Upper lobe of left lung (tissue), 5 donors: ENCODE measurements around the genes APBB1, RRP8 and OR2D3.

GRCh38 chr11:6418071-6419329, at the start of gene APBB1:
Gene APBB1 (minus strand): TSS chr11:6419094.
- PRO-cap, 2 experiments: peak in 2 of 2 experiments; most common plus-strand start chr11:6419150 (in 2); most common minus-strand start chr11:6419079 (in 2)
- RAMPAGE, long total RNA, 4 experiments: start-site peak on the minus strand in 4 of 4 experiments, at chr11:6419060-6419109 at its widest, 50 to 167 reads per replicate

GRCh38 chr11:6438940-6439496, 1.8 kb downstream of the HPX start:
- PRO-cap, 2 experiments: no peak in any of the 2 experiments
- RAMPAGE, long total RNA, 4 experiments: no peak in any of the 4 experiments

- PRO-cap, 2 experiments: no peak in any of the 2 experiments
- RAMPAGE, long total RNA, 4 experiments: start-site peak on the minus strand in 1 of 4 experiments, at chr11:6598120-6598417 at its widest, 18 reads per replicate
Observed at GRCh38 chr11:6597947-6599149, 5.1 kb downstream of the RRP8 start.

DNA sequence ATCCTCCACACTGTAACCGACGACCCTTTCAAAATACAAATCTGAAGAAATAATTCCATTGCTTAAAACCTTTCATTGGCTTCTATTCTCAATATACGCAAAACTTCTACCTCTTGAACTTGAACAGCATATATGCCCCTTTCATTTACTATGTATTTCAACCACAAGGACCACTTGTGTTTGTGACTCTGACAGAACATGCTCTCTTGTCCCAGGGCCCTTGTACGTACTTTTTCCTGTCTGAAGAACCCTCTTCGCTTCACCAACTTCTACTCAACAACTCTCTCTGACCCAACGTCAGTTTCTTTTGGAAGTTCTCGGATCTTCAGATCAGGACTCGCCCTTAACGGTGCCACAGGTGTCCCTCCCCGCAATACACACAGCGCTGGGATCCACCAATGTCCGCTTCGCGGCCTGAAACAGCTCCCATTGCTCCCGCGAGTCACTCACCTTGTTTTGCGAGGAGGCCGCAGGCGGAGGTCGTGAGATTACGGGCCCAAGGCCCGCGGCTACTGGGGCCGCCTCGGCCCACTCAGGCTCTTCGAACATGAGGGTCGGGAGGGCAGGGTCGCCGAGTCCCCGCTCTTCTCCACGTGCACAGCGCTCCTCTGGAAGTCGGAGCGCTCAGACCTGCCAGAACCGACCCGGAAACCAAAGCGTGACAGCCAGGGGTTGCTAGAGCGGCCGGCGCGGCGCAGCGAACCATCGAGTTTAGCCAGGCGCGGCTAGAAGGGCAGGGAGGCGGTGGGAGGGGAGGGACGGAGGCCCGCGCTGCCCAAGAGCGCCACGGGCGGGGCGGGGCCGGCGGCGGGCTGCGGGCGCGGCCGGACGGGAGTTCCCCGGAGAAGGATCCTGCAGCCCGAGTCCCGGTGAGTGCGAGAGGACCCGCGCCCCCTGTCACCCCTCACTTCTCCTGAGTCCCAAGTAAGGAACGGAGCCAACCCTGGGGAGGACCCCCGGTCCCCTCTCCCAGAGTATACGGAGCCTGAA, at the start of gene RRP8:
Gene RRP8 (minus strand): TSS at position 663 of the 990 bp plus-strand sequence.
- PRO-cap, 2 experiments: peak in 2 of 2 experiments; most common plus-strand start position 454 of the sequence (in 1); most common minus-strand start position 713 of the sequence (in 2)
- RAMPAGE, long total RNA, 4 experiments: start-site peak on the plus strand in 4 of 4 experiments, centred at positions 830 to 838 of the sequence, 309 to 1,444 reads per replicate; start-site peak on the minus strand in 4 of 4 experiments, centred at positions 631 to 651 of the sequence, 115 to 399 reads per replicate

DNA sequence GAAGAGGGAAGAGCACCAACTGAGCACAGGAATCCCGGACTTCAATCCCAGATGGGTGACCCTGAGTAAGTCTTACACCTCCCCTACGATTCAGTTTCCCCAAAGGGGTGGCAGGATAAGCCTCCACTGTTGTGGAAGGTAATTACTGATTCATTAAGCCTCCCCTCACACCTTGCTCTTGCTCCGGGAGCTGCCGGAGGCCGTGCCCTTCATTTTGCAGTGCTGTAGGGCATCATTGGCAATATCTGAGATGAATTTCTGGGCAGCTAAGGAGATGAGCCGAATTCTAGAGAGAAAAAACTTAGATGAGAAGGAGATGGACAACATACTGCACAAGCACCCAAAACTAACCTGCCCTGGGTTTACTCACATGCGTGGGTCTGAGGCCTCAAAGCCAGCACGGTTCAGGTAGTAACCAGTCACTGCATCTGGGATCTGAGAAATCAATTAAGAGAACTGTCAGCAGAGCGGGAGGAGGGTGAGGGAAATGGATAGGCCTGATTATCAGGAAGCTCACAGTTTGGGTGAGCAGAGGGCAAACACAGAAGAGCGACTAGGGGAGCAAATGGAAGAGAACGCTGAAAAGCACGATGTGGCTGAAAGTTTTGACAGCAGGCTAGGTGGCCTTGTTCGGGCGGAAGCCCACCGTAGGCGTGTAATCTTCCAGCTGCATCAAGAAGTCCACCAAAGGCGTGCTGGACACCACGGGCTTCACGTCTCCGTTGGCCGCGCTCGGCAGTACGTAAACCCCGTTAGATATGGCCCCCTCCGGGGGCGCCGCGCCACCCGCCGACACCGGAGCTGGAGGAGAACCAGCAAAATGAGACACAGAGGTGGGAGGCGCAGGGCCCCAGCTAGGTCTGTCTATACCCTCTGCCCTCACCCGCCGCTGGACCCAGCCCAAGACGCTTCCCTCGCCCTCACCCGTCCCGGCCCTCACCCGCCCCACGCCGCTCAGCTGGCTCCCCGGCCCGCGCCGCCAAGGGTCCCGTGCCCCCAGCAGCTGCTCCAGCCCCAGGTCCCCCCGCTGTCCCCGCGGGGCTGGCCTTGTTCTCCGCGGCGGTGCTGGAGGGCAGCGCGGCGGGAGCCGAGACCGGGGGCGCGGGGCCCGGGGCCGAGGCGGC, 636 bp downstream of the TAF10 start:
- PRO-cap, 2 experiments: no peak in any of the 2 experiments
- RAMPAGE, long total RNA, 4 experiments: no peak in any of the 4 experiments

- PRO-cap, 2 experiments: peak in 1 of 2 experiments; most common plus-strand start chr11:6647065 (in 1); most common minus-strand start chr11:6646728 (in 1)
- RAMPAGE, long total RNA, 4 experiments: no peak in any of the 4 experiments
Observed at GRCh38 chr11:6646588-6647890, 8.6 kb downstream of the DCHS1 start.

GRCh38 chr11:6920557-6921289, at the start of gene OR2D3:
Gene OR2D3 (plus strand): TSS chr11:6921002.
- PRO-cap, 2 experiments: no peak in any of the 2 experiments
- RAMPAGE, long total RNA, 4 experiments: no peak in any of the 4 experiments

- PRO-cap, 2 experiments: no peak in any of the 2 experiments
- RAMPAGE, long total RNA, 4 experiments: no peak in any of the 4 experiments
Observed at GRCh38 chr11:7256755-7257467, 5.2 kb downstream of the SYT9 start.

DNA sequence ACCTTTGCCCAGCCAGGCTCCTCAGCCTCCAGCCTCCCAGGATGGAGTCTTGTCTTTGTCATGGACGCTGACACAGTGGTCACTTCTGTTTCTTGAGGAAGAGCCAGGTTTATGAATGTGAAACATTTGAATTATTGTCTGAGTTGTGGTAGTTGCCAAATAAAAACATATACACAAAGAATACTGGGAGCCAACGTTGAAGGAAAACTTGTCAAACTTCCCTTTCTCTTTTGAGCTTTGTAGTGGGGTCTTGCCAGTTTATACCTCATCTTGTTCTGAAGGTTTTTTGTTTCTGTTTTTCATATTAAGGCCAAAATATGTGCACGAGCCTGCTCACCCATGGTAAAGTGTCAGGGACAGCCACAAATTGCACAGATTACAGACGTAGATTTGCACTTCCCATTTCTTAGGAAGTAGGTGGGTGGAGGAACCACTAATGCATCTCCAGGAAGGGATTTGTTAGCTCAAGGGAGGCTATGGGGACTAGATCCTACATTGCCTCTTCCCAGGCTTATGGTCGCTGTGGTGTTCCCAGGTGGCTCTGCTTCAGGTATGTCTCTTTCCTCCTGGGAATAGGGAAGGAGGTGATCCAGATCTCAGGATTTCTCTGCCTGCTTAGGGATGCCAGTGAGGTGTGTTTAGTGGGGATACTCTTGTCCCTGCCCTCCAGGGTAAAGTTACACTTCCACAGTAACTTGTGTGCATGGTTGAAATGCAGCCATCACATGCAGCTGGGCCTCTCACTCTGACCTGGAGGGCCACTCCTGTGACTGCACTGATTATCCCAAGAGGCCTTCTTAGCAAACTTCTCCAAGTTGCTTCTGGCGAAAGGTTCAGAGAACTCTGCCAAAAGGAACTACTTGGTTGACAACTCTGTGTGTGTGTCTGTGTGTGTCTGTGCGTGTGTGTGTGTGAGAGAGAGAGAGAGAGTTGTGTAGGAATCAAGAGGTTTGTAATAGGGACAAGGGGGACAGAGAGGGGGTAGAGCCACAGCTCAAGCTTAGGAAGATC, 9.7 kb downstream of the PPFIBP2 start:
- PRO-cap, 2 experiments: no peak in any of the 2 experiments
- RAMPAGE, long total RNA, 4 experiments: no peak in any of the 4 experiments

GRCh38 chr11:7665695-7666043, 7.6 kb downstream of the CYB5R2 start:
- PRO-cap, 2 experiments: no peak in any of the 2 experiments
- RAMPAGE, long total RNA, 4 experiments: no peak in any of the 4 experiments

DNA sequence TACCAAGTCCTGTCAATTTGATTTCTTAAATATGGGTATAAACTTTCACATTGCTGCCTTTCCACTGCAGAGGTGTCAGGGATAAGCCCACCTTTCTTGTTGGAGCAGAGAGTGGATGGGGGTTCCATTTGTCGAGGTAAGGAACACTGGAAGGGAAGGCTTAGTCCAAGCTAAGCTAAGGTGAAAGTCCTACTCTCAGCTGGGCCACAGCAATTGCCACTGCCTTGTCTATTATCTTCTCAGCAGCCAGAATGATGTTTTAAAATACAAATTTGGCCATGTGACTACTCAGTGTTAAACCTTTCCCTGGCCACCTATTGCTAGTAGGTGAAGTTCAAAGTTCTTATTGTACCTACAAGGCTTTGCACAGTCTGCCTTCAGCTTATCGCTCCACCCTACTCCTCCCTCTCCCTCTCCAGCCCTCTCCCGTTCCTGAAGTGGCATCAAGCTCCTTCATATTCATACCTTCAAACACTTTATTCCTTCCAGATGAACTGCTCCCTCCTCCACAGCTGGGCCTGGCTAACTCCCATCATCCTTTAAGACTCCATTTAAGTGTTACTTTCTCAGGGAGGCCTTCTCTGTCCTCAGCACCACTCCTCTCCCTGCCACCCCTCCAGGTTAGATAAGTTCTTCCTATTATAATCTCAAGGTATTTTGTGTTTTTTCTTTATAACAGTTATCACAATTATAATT, 37.3 kb downstream of the OR10A6 start:
- PRO-cap, 2 experiments: no peak in any of the 2 experiments
- RAMPAGE, long total RNA, 4 experiments: no peak in any of the 4 experiments

DNA sequence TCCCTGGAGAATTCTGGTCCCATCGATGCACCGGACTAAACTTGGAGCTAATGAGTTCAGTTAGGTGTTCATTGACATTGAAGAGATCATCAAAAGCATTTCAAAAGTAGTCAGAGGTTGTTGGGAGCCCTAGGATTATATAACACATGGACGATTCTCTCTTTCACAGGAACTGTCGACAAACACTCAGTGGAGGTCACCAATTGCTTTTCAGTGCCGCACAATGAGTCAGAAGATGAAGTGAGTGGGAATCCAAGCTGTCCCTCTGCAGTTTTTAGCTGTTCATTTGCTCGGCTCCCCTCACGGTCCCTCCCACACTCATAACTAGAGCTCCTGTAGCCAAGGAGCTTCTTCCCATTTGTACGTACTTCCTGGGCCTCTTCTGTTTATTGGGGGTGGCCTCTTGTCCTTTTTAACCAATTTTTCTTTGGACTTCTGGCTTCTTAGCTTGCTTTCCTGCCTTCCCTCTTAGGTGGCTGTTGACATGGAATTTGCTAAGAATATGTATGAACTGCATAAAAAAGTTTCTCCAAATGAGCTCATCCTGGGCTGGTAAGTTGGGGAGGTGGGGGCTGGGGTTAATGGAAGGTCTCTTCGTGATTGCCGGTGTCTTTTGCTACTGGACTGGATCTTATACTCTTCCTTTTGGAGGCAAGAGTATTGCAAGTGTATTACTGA, 4.6 kb downstream of the EIF3F start:
- PRO-cap, 2 experiments: no peak in any of the 2 experiments
- RAMPAGE, long total RNA, 4 experiments: no peak in any of the 4 experiments

DNA sequence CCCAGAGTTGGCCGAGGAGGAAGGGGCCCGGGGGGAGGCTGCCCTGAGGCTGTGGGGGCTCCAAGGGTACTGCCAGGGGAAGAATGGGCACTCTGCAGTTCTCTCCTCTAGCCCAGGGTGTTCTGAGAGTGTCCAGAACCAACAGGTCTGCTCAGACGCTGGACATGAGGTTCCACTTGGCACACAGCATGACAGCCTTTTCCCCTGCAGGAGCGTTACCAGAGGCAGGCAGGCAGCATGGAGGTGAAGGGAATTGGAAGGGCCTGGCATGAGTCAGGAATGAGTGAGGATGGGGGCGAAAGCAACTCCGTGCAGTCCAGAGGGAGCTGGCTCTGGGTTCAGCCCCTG, 15.0 kb upstream of the TUB start:
- PRO-cap, 2 experiments: no peak in any of the 2 experiments
- RAMPAGE, long total RNA, 4 experiments: no peak in any of the 4 experiments

GRCh38 chr11:8206152-8206668, 37.4 kb upstream of the RIC3 start:
- PRO-cap, 2 experiments: no peak in any of the 2 experiments
- RAMPAGE, long total RNA, 4 experiments: no peak in any of the 4 experiments

- PRO-cap, 2 experiments: no peak in any of the 2 experiments
- RAMPAGE, long total RNA, 4 experiments: no peak in any of the 4 experiments
Observed at GRCh38 chr11:8384027-8384732, 120.5 kb upstream of the LMO1 start.

DNA sequence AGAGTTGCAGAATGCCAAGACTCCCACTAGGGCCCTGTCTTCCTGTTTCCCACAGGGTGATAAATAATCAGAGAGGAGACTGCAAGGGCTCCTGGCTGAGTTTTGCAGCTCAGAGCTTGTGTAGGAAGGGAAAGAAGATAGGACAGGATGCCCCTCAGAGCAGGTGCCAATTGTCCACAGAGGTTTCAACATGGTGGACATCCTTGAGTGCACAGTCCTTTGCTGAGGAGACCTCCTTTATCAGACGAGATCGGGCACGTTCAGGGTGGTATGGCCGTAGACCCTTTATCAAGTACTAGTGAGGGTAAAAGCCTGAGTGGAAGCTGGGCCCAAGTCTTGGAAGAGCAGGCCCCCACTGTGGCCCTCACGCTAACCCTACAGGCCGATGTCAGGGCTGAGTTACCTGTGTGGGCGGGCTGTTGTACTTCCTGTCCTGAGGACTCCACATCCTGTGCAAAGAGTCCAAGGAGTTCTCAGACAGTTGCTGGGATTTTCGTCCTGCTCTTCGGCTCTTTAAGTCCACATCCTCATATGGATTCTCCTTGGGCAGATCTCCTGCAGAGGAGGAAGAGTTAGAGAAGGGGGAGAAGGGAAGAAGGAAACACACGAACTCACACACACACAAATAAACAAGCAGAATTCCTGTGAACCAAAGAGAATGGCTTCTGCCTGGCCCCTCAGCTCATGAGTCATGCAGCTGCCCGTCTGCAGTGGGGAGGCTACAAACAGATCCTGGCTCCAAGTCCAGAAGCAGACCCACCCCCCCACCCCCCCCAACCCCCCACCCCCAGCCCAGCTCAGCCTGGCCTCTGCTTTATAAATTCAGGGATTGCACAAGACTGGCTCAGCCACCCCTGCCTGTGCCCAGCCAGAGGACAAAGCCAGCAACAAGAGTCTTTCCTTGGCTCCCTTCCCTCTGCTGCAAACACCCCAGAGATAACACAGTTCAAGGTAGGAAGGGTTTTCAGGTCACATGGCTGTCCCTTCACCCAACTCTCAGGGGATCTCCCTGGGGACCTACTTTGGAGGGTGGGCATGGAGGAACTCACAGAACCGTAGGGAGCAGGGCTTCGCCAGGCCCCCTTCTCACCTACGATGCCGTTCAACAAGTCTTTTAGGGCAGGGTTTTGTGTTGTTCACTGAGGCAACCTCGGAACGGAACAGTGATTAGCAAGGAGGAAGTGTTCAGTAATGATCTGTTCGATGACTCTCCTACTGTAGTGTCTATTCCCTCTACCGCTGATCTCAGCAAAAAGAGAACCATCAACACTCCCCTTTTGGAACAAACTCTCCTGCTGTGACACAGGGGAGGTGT, 35.2 kb downstream of the RPL27A start:
- PRO-cap, 2 experiments: peak in 1 of 2 experiments; most common minus-strand start position 691 of the sequence (in 1)
- RAMPAGE, long total RNA, 4 experiments: start-site peak on the minus strand in 3 of 4 experiments, centred at positions 560 to 707 of the sequence, 25 to 46 reads per replicate

- PRO-cap, 2 experiments: no peak in any of the 2 experiments
- RAMPAGE, long total RNA, 4 experiments: no peak in any of the 4 experiments
Observed at GRCh38 chr11:8738365-8738942, 55.9 kb downstream of the RPL27A start.

DNA sequence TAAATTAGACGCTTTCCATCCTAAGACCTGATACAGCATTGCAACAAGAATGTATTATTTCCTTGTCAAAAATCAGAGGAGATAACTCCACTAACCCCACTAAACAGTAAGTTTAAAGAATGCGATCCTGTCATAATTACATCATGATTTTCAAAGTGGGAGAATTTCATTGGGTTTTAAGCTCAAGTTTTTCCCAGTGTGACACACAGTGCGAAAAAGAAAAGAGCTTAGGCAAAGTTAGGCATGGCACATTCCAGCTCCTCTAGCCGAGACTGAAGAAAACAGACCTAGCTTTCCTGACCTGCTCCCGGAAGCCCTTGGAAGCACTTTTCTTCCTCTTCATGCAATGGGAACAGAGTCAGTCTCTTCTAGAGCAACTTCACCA, 23.9 kb upstream of the DENND2B start:
- PRO-cap, 2 experiments: no peak in any of the 2 experiments
- RAMPAGE, long total RNA, 4 experiments: no peak in any of the 4 experiments

DNA sequence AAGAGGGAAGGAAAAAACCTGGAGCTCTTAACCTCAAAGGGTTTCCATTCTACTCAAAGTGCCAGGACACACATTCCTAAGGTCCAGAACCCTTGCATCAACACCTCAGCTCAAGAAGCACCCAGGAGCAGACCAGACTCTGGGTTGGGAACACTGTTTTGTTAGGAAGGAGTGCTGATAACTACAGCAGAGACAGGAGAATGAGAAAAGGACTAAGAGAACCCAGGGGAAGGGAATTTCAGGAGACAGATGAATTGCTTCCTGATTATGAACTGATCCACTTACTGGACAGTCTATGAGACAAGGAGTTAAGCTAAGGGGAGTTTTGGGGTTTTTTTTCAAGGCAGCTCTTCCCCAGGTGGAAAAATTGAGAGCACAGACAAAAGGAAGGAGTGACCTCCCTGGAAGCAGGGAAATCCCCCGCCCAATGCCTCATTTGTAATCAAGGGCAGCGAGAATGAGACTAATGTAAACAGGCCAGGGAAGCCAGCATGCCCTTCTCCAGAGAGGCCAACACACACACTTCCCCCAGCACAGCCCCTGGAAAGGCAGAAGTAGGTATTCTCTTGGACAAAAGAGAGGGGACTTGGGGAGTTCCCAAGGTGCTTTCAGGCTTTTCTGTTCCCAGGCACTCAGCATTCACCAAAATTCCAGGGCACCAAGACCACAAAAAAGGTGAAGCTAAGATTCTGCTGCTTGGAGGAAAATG, 29.3 kb upstream of the DENND2B start:
- PRO-cap, 2 experiments: peak in 1 of 2 experiments; most common plus-strand start position 466 of the sequence (in 1)
- RAMPAGE, long total RNA, 4 experiments: no peak in any of the 4 experiments

- PRO-cap, 2 experiments: no peak in any of the 2 experiments
- RAMPAGE, long total RNA, 4 experiments: start-site peak on the minus strand in 3 of 4 experiments, at chr11:9165924-9165961 at its widest, 28 to 47 reads per replicate
Observed at GRCh38 chr11:9165604-9166115, 74.3 kb upstream of the SCUBE2 start.